Gallbladder (tissue), 1 donor: Measurements from ENCODE around the genes MORN4 and GOT1.

DNA sequence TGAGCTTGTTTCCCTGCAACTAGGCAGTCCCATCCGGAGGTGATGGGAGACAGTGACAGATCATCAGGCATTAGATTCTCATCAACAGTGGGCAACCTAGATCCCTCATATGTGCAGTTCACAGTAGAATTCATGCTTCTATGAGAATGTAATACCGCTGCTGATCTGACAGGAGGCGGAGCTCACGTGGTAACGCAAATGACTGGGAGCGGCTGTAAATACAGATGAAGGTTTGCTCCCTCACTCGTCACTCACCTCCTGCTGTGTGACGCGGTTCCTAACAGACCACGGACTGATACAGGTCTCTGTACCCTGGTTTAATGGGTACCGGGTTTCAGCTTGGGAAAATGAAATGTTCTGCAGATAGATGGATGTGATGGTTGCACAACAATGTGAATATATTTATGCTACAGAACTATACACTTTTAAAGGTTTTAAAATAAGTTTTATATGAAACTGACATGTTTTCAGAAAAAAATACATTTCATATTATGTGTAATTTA lies 47.9 kb upstream of the PIK3AP1 start:
- PRO-cap, result no peak

- PRO-cap, result no peak
Measured at GRCh38 chr10:96917192-96917940, 85.3 kb downstream of the LCOR start.

GRCh38 chr10:96982994-96983530 lies 151.0 kb downstream of the LCOR start:
- PRO-cap, result no peak

DNA sequence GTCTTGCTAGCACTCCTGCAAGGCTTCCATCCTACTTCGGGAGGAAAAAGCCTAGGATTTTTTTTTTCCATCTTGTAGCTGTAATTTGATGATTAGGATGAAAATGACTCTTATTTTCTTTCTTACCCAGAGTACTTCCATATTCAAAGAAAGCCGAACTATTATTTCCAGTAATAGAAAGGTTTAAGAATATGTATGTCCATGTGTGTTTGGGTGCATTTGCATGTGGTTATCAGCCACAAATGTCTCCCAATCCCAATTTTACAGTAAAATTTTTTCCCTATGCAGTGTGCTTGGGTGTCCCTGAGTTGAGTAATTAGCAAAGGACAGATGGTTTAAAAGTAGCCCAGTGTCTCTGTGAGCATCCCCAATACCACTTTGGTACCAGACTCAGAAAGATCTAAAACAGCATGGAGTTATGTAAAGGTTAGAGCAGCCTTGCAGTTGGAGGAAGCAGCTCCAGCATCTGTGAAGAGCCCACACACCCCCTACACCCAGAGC lies 153.9 kb downstream of the LCOR start:
- PRO-cap, result no peak

- PRO-cap, result no peak
Measured at GRCh38 chr10:97020666-97021437, 164.9 kb downstream of the SLIT1 start.

- PRO-cap, result unidirectional peak, plus-strand start at chr10:97170558
Measured at GRCh38 chr10:97170254-97170831, 15.4 kb downstream of the SLIT1 start.

DNA sequence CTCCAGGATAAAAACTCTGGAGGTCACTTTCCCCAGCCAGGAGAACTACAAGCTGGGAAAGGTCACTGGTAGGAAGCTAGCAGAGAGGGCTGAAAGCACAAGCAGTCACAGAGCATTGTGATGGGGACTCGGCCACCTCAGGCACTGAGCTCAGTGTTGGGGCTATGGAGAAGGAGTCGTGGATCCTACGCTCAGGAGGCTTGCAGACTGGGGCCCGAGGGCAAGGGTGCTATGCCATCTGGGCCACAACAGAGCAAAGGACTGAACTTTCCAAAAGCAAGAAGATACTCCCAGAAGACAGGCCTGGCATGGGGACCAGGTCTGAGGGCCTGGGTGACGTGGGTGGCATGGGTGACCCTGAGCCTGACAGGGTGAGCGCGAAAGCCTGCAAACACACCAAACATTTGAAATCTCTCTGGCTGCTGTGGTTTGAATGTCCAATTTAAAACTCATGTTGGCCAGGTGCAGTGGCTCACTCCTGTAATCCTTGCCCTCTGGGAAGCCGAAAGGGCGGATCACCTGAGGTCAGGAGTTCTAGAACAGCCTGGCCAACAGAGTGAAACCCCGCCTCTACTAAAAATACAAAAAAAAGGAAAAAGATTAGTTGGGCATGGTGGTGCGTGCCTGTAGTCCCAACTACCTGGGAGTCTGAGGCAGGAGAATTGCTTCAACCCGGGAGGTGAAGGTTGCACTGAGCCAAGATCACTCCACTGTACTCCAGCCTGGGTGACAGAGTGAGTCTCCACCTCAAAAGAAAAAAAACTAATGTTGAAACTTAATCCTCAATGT lies 9.9 kb upstream of the ARHGAP19 start:
- PRO-cap, result no peak

DNA sequence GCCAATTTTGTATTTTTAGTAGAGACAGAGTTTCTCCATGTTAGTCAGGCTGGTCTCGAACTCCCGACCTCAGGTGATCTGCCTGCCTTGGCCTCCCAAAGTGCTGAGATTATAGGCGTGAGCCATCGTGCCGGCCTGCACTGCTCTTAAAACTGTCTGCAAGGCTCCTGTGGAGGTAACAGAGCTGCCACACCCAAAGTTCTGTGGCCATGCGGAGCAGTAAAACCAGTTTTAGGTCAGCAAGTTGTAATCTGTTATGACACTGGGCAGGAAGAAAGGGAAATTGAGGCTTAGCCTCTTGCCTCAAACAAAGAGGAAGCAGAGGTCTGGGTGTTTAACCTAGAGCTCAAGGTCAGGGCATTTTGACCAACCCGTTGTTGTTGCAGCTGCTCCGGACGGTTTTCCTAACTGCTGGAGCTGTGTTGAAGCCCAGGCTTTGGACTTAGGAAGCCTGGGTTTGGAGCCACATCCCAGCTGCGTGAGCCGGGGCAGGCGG lies 7.3 kb upstream of the RRP12 start:
- PRO-cap, result no peak

DNA sequence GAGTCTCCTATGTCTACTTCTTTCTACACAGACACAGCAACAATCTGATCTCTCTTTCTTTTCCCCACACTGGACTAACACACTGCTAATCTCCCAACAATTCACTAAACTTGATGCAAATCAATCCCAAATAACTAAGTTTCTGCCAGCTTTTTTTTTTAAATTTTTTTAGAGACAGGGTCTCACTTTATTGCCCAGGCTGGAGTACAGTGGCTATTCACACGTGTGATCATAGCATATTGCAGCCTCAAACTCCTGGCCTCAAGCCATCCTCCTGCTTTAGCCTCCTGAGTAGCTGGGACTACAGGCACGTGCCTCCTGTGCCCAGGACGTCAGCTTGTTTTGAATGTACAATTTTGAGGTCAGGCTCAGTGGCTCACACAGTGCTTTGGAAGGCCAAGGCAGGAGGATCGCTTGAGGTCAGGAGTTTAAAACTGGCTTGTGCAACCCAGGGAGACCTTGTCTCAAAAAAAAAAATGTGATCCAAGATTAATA lies 7.9 kb upstream of the PGAM1 start:
- PRO-cap, result no peak

DNA sequence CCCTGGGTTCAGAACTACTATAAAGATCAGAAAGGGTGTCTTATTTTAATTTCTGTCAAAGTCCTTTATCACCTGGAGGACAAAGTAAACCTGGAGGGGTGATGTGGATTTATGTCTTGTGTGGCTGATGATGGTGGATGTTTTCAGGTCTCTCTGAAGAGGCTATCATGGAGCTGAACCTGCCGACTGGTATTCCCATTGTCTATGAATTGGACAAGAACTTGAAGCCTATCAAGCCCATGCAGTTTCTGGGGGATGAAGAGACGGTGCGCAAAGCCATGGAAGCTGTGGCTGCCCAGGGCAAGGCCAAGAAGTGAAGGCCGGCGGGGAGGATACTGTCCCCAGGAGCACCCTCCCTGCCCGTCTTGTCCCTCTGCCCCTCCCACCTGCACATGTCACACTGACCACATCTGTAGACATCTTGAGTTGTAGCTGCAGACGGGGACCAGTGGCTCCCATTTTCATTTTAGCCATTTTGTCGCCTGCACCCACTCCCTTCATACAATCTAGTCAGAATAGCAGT lies 6.3 kb downstream of the PGAM1 start:
- PRO-cap, result no peak

DNA sequence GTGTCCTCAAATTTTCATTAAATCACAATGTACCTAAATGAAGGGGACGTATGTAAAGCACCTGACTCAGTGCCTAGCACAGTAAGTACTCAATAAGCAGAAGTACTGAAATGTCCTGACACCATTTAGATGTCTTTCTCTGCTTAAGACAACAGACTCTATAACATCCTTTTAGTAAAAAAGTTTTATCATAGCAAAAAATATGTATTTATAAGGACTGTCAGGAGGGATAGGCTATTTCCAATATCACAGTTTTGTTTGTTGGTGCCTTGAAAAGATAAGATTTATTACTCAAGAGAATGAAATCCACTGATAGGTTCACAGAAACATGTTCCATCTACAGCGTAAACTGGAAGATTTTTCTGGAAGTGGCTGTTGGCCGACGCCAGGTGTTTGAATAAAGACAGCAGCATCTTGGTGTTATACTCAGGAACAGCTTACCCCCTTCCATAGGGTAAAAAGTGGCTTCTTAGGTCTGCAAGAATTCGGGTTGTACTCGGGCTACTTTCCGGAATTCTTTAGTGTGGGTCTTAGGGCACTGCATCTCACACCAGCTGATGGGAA lies 9.7 kb downstream of the EXOSC1 start:
- PRO-cap, result no peak

DNA sequence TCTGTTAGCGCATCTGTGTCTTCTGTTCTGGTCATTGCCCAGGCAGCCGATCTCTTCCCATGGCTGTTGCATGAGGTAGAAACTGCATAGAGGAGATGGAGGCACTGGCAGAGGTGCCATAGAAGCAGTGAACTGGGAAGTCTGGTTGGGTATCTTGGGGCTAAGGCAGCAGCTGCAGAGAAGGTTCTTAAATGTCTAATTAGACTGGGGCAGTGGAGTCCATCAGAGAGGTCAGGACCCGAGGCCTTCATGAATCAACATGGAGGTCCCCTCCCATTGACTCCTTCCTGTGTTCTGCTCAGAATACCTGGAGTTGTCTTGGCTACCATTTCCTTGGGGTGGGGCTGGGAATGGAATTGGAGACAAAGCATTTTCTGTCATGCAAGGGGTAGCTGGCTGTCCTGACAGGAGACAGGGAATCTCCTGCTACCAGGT lies 4.6 kb downstream of the ZDHHC16 start:
- PRO-cap, result no peak

DNA sequence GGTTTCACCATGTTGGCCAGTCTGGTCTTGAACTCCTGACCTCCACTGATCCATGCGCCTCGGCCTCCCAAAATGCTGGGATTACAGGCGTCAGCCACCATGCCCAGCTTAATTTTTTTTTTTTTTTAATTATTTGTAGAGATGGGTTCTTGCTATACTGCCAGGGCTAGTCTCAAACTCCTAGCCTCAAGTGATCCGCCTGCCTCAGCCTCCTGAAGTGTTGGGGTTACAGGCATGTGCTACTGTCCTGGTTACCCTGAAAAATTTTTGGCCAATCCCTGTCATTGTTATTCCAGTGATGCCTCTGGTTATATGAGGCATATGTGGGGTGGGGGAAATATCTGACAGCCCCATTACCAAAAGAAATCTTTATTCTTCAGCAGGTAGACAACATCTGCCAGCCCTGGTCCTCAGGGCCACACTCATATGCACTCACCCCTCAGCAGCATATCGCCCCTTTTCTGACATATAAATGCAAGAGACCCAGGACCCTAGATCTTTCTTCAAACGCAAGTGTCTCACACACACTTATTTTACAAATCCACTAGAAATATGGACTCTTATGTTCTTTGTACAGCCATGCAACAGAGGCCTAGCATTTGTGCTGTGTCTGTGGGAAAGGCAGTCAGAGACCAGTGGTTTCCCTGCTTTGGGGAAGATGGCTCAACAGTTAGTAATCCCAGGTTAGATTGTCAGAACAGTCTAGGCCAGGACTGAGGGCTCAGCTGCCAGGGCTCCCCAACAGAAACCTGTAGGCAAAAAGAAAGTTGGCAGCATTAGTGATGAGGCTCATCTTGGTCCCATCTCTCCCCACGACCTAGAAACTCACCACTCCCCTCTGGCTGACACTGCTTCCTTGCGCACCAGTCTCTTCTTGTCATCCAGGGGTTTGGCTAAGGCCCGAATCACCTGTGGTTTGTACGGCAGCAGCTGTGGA lies 12.3 kb downstream of the ZDHHC16 start:
- PRO-cap, result no peak

GRCh38 chr10:97549853-97550763 lies 22.5 kb upstream of the ANKRD2 start:
- PRO-cap, result no peak

DNA sequence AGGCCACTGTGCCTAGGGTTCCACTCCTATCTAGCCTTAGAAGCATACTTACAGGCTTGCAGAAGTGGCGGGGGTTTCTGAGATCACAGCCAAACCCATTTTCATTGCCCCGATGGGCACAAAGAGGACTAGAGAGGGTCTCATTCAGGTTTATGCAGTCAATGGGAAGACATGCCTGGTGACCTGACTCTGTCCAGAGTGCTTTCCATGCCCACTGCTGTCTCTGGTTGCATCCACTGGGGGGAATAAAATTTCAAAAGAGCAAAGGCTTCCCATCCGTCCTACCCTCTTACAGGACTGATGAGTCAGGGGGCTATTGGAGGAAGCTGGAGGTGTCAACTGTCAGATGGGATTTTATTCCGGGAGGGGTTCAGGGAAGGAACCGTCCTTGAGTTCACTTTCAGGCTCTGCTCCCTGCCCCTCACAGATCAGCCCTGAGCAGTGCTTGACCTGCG lies 11.7 kb downstream of the C10orf62 start:
- PRO-cap, result no peak

- PRO-cap, result no peak
Measured at GRCh38 chr10:97633369-97633891, at the start of gene MORN4. Gene MORN4, minus strand, starts transcription at chr10:97633500.

- PRO-cap, result bidirectional peak, plus-strand start at chr10:97714210, minus-strand start at chr10:97714102; bidirectional peak, plus-strand start at chr10:97714530, minus-strand start at chr10:97714432; bidirectional peak, plus-strand start at chr10:97714889, minus-strand start at chr10:97714648
Measured at GRCh38 chr10:97713914-97714834, 644 bp downstream of the MARVELD1 start.

GRCh38 chr10:97770931-97771905 lies 581 bp downstream of the SFRP5 start:
- PRO-cap, result bidirectional peak, plus-strand start at chr10:97771488, minus-strand start at chr10:97771286

GRCh38 chr10:98436879-98437464 lies 9.8 kb downstream of the HPS1 start:
- PRO-cap, result no peak

- PRO-cap, result bidirectional peak, plus-strand start at chr10:99430377, minus-strand start at chr10:99430354; bidirectional peak, plus-strand start at chr10:99430936, minus-strand start at chr10:99430624
Measured at GRCh38 chr10:99430019-99430777, at the start of gene GOT1. Gene GOT1, minus strand, starts transcription at chr10:99430624.